Measurements from ENCODE around the gene CLEC18B.

DNA sequence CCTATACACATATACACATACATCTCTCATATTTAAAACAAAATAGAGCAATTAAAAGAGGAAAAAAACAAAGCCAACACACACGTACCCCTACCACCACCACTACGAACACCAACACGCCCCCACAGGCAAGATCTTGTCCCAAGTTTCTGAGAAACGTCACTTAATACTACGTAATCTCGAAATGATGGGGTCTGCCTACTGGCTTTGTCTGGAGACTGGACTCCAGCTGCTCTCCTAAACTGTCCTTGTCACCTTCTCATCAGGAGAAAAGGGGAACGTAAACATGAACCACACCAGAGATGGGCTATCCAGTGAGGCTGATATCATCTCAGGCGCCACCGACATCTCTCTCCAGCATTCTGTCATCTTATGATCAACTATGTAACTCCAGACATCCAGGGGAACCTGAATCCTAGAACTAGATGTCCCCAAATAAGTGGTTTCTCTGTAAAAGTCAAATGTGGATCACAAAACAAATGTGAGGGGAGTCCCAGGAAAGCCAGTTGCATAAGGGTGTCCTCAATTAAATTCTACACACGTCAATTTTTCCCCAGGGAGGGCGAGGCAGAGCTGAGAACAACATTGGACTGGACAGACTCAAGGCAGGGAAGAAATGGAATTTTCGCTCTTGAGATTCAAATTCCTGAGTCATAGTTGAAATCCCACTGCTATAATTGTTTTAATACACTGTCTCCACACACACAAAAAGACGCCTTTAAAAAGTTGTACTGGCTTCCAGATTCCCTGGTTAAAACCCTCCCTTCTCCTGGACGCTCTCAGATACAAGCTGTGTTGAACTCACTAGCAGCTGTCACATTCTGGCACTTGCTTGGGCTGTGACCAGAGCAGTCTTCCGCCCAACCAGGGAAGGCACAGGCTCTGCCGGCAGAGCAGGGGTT lies 62.7 kb downstream of the ZFHX3 start:
- PRO-cap, 2 experiments = no peak in any of the 2 experiments

- PRO-cap, 2 experiments = no peak in any of the 2 experiments
These were observed 32.2 kb downstream of the ZFHX3 start for GRCh38 chr16:73015604-73016221.

- PRO-cap, 2 experiments = no peak in any of the 2 experiments
These were observed 15.4 kb downstream of the ZFHX3 start for GRCh38 chr16:73032302-73033167.

DNA sequence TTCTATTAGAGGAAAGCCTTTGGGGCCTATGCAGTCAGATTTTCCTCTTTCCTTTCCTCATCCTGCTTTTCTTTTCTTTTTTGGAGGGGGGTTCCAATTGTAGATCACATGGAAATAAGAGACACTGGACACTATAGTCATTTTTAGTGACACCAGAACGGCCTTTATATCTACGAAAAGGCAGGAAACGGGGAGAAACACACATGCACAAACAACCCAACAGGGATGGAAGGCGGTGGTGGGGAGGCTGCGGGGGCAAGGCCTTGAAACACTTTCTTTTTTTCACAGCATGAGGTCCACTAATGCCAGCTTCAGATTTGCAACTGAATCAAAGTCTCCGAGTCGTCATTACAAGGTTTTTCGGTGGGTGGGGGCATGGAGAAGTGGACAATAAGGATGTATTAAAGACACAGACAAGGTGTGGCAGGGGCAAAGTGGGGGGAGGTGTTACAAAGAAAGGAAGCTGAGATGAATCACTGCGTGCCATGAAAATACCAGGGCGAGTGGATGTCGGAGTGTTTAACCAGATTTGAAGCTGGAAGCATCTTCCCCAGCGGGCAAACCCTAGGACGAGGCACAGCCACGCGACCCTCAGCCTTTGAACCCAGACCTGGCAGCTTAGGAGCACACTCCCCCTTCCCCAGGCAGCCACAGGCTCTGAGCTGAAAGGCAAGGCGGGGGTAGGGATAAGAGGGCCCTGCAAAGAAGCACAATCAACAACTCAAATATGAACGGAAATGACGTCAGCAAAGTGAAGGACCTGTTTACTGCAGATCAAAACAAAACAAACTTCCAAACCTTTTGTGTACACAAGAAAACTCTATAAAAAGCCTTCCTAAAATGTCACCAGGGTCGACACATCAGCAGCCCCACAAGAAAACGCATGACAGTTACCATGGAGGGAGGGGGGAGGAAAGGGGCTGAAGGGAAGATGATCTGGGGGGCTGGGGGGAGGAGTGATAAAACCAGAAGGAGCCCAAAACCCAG lies 5.5 kb upstream of the ZFHX3 start:
- PRO-cap, 2 experiments = peak in 1 of 2 experiments; most common plus-strand start position 852 of the sequence (in 1)

GRCh38 chr16:73054630-73054973 lies 6.7 kb upstream of the ZFHX3 start:
- PRO-cap, 2 experiments = no peak in any of the 2 experiments

DNA sequence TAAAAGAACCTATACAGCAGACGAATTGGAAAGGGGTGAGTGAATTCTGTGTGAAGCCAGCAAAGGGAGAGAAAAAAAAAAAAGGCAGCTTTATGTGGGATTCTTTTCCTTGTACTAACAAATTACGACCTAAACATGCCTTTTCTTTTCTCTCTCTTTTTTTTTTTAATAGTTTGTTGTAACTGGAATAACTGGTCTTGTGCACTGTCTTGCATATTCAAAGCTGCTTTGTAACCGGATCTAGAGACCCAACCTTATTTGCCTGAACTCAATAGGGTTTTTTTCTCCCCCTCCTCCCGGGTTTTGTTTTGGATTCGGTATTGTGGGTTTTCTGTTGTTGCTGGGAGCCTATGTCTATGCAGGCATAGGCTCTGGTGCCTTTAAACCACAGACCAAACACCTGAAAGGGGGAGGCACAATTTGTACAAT lies 7.1 kb upstream of the ZFHX3 start:
- PRO-cap, 2 experiments = no peak in any of the 2 experiments

- PRO-cap, 2 experiments = no peak in any of the 2 experiments
These were observed 8.4 kb upstream of the ZFHX3 start for GRCh38 chr16:73056400-73056754.

GRCh38 chr16:73060846-73061545 lies 13.1 kb upstream of the ZFHX3 start:
- PRO-cap, 2 experiments = no peak in any of the 2 experiments

- PRO-cap, 2 experiments = peak in 1 of 2 experiments; most common plus-strand start chr16:73066209 (in 1); most common minus-strand start chr16:73066044 (in 1)
These were observed 18.3 kb upstream of the ZFHX3 start for GRCh38 chr16:73065833-73066958.

DNA sequence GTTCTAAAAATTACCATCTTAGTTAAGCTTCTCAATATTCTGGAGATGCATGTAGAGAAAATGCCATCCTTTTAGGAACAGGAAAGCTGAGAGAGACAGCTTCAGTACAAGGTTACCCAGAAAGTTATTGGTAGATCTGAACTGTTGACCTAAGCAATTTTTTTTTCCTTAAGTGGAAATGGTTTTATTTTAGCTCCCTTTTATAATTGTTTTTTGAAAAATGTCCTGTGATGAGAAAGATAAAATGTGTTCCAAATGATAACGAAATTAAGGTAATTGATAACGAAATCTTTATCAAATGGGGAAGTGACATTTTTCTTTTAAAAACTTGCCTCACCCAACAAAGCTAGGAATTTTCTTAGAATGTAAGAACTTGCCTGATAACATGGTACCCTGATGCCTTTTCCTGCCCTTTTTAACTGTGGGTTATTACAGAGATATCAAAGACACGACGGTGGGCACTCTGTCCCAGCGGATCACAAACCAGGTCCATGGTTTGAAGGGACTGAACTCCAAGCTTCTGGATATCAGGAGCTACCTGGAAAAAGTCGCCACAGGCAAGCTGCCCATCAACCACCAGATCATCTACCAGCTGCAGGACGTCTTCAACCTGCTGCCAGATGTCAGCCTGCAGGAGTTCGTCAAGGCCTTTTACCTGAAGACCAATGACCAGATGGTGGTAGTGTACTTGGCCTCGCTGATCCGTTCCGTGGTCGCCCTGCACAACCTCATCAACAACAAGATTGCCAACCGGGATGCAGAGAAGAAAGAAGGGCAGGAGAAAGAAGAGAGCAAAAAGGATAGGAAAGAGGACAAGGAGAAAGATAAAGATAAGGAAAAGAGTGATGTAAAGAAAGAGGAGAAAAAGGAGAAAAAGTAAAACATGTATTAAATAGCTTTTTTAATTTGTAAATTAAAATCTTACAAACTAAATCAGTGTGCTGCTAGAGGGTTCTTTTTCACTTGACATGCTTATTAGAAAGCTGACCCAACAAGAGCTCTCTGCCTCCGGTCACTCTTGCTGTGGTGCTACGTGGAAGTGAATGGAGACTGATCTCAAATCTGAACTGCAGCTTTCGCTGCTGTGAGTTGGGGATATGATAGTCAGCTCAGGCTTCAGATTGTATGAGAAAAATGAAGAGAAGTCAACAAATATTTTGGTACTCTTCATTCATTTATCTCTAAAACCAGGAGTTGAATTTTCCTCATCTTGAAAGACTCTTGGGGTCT lies 8.7 kb downstream of the PSMD7 start:
- PRO-cap, 2 experiments = no peak in any of the 2 experiments

GRCh38 chr16:74398405-74398955 lies 22.4 kb downstream of the NPIPB15 start:
- PRO-cap, 2 experiments = no peak in any of the 2 experiments

- PRO-cap, 2 experiments = no peak in any of the 2 experiments
These were observed at the start of gene CLEC18B for GRCh38 chr16:74421079-74421587. Gene CLEC18B, minus strand, starts transcription at chr16:74421478.

DNA sequence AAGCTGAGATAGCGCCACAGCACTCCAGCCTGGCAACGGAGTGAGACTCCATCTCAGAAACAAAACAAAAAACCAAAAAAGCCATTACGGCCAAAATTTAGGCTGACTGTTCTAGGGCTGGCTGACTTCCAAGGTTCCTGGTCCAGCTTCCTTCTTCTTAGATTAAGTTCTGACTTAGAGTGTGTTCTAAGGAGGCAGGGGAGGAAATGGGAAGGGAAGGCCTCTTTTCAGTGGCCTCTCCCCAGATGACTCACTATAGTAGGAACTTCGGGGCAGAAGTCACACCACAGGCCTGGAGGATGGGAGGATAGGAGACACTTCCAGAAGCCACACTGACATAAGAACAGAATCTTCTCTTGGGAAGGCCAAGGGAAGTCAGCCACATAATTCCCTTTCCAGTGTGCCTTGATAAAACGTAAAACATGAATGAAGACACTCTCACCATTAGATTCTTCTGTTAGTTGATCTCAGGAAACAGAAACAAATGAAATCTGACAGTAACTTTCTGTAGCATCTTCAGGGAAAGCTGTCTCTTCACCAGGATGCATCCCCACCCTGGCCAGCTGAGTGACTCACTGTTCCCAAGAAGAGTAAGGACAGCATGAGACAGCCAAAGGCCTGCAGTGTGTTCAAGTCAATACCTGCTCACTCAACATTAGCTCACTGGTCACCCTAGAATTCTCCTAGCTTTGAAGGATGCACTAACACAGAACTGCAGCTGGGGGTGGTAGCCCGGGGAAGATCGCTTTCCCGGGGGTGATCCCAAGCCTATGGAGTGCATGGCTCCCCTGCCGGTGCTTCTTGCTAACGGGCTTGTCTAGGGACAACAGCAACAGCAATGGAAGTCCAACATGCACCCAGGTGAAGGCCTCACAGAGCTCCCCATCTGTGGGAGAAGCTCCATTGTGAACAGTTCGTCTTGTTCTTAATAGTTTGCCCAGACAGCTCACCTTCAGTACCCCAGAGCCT lies 28.1 kb upstream of the CLEC18B start:
- PRO-cap, 2 experiments = no peak in any of the 2 experiments

DNA sequence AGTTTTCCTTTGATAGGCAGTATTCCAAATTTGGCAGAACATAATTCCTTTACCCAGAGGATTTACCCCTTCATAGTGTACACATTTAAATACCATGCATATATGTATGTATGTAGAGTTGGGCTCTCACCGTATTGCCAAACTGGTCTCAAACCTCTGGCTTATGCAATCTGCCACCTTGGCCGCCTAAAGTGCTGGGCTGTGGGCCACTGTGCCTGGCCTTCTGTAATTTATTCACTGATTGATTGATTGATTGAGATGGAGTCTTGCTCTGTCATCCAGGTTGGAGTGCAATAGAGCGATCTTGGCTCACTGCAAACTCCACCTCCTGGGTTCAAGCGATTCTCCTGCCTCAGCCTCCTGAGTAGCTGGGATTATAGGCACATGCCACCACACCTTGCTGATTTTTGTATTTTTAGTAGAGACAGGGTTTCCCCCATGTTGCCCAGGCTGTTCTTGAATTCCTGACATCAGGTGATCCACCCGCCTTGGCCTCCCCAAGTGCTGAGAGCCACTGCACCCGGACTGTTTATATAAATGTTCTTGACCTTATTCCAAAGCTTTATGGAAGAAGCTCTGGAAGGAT lies 14.9 kb downstream of the GLG1 start:
- PRO-cap, 2 experiments = no peak in any of the 2 experiments

- PRO-cap, 2 experiments = no peak in any of the 2 experiments
These were observed 469 bp upstream of the GLG1 start for GRCh38 chr16:74607335-74607830.

- PRO-cap, 2 experiments = no peak in any of the 2 experiments
These were observed 72.8 kb downstream of the WDR59 start for GRCh38 chr16:74912163-74912523.

- PRO-cap, 2 experiments = no peak in any of the 2 experiments
These were observed 67.1 kb downstream of the WDR59 start for GRCh38 chr16:74917874-74918250.

GRCh38 chr16:74991549-74992595 lies 6.9 kb upstream of the WDR59 start:
- PRO-cap, 2 experiments = peak in 1 of 2 experiments; most common plus-strand start chr16:74992328 (in 1); most common minus-strand start chr16:74992244 (in 1)

- PRO-cap, 2 experiments = no peak in any of the 2 experiments
These were observed 46.4 kb downstream of the ZNRF1 start for GRCh38 chr16:75045260-75045647.

DNA sequence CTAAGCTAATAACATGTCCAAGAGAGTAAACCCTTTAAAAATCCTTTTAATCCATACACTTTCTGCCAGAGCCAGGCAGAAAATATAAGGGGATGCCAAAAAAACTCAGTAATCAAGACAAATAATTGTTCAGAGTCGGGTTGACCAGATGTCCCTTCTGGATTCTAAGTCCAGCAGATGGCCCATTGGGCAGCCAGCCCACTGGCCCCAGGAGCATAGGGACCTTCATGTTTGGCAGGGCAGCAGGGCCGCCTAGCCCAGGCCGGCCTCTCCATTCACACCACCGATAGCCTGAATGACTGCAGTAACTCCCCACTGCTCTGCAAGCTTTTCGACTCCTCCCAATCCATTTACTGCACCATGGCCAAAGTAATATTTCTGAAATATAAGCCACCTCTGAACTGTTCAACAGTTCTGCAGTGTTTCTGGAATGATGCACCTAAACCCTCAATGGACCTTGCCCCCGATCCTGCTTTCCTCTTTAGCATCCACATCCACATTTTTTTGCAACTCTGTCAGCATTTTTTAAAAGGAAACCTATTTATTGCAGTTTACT lies 46.5 kb downstream of the LDHD start:
- PRO-cap, 2 experiments = no peak in any of the 2 experiments